Mesenchymal stem cell of Wharton's jelly (primary cell): Measurements from ENCODE around the genes POTEE, CCDC74A and NCKAP5.

DNA sequence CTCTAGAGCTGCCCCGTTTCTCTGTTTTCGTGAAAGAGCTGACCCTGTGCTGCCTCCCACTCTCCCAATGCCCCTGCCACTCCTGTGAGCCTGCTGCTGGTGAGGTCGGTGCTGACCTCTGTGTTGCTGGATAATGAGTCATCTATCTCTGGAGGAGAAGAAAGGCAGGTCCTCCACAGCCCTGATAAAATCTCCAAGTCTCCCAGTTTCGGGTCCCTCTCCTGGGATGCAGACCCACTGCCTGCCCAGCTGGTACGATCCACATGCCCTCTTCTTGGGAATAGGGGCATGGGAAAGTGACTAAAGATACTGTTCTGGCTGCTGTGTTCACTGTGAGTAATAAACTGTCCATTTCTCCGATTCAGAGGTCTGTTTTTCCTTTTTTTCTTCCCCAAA, 19.2 kb downstream of the PTPN18 start:
- CAGE, long polyA plus RNA = no peak

DNA sequence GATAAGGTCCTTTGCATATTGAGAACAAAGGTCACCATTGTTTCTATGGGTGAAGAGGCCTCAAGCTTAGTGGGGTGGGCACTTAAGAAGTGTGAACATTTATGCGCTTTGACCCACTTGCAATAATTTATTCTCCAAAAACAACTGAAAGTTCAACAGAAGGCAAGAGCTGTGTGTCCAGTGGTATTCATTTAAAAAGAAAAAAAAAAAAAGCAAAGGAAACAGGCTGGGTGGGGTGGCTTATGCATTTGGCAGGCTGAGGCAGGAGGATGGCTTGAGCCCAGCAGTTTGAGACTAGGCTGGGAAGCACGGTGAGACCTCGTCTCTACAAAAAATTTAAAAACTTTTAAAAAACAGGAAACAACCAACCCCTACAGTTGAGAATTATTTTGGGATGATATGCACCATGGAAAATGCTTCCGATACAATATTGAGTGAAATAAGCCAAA, 31.1 kb downstream of the PTPN18 start:
- CAGE, long polyA plus RNA = no peak

DNA sequence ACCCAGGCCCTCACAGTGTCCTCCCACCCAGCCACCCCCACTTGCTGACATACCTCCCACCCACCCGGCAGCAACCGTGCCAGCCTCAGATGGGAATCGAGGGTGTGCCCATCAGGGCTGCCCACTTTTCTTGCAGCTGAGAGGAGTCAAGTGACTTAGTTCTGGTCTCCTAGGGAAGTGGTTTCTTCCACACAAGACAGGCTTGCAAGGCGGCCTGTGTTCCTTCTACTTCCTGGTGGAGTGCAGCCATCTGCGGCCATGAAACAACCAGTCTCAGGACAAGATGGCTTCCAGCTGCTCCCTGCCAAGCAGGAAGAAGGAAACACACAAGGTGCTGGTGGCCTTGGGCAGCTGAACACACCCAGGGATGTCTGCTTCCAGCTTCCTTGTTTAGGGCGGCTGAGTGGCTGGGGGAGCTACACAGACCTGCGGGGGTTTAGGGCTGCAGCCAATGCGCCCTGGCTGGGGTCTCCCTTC, 34.6 kb downstream of the PTPN18 start:
- CAGE, long polyA plus RNA = no peak

DNA sequence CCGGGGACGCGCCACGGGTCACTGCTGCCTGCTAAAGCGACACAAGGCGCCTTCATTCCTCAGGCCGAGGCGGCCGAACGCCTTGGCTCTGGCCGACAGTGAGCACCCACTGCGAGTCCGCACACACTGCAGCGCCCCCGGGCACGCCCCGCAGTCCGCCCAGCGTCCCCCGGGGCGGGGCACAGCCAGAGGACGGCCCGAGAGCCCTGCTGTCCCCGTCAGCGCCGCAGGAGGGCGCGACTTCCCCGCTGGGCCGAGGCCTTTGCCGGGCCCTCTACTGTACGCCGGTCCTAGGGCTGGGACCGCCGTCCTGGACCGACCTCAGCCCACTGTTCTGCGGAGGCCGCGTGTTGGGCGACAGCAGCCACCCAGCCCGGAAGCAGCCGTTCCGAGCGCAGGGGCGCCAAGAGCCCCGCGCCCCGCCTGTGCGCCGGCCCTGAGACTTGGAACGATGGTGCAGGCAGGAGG, 38.8 kb upstream of the ARHGEF4 start:
- CAGE, long polyA plus RNA = no peak

DNA sequence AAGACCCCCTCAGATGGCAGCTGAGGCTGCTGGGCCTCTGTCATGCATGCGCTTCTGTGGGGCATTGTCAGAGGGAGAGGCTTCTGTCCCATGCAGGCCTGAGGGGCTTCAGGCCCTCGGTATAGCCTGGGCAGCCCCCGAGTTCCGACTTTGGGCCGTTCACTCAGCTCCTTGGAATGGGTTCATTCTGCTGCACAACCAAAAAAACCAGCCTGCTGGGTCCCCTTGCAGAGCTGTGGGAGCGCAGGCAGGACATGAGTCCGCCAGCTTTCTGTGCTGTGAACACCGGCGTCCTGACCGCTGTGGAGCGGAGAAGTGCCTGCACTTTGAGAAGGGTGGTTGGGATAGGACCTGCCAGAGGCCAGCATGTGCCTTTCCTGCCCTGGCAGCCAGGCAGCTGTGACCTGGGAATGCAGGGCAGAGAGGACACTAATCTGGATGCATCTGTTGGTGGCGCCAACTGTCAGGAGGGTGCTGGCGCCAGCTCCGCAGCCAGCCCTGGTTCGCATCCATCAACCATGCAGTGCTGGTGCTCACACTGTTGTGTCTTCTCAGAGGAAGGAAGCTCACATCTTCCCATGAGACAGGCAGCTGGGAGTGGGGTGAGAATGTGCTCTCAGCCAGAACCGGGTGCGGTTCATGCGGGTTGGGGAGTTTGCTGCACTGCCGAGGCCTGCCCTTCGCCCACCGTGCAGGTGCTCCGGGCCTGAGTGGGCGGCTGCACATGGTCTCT, 14.3 kb downstream of the ARHGEF4 start:
- CAGE, long polyA plus RNA = no peak

DNA sequence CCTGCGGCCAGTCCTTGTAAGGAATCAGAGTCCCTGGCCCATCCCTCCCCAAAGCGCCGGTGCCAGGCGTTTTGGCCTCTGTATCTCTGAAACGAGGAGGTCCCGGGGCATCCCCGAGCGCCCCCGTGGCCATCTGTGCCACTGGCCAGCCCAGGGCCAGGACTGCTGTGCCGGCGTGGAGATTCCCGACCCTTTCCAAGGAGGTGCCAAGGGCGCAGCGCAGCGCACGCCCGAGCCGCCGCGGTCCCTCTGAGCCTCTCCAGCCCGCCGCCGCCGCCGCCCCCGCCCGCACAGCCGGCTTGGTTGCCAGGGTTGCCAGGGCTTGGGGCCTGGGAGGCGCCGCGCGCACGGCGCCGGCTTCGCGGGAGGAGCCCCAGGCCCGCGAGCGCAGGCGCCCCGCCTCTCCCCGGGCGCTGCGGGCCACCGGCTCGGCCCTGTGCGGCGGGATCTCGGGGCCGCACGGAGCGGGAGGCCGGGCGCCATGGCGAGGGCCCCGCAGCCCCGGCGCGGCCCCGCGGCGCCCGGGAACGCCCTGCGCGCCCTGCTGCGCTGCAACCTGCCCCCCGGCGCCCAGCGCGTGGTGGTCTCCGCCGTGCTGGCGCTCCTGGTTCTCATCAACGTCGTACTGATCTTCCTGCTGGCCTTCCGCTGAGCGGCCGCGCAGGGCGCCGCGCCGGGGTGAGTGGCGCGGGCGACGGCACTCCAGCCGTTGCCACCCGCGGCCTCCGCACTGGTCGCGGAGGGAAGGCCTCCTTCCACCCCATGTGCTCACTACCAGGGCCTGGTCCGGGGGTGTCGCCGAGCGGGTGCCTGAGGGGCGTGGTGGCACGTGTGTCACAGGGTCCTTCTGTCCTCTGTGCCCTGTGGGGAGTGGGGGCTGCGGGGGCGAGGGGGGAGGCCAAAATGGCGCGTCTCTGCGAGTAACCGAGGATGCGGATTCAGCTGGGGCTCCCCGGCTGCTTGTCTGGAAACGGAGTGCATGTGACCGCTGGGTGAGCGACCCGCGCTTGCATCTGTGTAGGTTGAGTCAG, 58.3 kb downstream of the FAM168B start:
- CAGE, long polyA plus RNA = no peak

DNA sequence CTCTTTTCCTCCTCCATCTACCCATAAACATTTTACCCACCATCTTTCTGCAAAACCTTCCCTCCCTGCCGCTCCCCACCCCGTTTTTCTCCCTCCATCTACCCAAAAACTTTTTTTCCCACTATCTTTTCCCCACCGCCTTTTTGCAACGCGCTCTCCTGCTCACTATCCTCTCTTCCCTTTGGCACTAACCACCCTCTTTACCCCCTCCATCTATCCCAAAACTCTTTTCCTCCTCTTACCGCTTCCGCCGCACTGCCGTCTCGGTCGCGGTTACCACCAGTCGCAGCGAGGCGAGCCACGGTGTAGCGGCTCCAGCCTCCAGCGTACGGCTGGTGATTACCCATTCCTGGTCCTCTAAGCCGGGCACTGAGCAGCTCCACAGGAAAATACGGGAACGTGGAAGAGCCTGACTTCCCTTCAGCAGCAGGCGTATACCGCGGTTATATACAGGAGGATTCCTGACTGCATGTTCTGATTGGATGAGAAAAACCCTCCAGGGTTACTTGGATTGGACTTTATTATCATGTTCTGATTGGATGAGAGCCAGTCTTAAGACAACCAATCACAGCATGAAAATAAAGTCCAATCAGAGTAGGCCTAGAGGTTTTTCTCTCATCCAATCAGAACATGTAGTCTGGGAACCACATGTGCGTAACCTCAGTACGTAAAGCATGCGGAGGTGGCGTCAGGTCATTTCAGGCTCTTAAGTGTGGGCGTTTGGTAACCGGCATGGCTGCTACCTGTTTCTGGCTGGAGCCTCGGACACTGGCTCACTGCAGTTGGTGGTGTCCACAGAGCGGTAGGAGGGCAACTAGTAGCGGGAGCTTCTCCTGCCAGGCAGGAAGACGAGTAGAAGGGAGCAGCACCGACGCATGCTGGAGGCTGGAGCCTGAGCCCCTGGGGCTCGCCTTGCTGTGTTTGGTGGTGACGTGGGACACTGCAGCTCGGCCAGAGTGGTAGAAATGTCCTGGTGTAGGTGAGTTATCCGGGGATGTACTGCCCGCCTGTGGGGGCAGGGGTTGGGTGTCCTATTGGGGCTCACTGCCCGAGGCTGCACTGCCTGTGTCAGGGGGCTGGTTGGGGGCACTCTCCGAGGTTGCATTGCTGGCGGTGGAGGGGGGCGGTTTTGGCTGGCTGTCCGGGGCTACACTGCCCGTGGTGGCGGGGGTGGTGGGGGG, at the start of gene POTEE:
Gene POTEE, plus strand, starts transcription at position 696 of the 1,181 bp plus-strand sequence.
- CAGE, long polyA plus RNA = no peak

DNA sequence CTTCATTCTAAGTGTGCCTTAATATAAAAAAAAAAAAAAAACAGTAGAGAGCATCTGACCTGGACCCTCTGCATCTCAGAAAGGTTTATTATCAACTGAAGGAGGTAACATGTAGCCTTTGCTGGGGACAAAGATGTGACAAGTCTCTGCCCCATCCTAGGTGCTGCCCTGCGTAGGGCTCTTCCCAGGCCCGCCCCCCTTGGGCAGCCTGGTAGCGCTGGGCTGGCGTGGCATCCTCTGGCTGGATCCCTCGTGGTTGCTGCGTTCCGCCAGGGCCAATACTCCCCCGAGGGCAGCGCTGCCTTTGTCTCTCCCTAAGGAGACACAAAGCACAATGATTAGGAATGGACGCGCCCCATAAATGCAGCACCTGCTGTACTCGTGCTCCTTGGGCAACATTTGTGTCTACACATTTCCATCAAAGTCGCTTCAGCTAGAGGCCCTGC, 8.0 kb downstream of the TUBA3D start:
- CAGE, long polyA plus RNA = no peak

DNA sequence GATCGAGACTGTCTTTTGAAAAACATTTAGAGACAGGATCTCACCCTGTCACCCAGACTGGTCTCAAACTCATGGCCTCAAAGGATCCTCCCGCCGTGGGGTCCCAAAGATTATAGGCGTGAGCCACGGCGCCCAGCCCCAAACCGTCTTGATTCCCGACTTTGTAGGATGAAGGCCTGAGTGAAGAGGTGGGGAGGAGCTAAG, 873 bp downstream of the MZT2A start:
- CAGE, long polyA plus RNA = no peak

DNA sequence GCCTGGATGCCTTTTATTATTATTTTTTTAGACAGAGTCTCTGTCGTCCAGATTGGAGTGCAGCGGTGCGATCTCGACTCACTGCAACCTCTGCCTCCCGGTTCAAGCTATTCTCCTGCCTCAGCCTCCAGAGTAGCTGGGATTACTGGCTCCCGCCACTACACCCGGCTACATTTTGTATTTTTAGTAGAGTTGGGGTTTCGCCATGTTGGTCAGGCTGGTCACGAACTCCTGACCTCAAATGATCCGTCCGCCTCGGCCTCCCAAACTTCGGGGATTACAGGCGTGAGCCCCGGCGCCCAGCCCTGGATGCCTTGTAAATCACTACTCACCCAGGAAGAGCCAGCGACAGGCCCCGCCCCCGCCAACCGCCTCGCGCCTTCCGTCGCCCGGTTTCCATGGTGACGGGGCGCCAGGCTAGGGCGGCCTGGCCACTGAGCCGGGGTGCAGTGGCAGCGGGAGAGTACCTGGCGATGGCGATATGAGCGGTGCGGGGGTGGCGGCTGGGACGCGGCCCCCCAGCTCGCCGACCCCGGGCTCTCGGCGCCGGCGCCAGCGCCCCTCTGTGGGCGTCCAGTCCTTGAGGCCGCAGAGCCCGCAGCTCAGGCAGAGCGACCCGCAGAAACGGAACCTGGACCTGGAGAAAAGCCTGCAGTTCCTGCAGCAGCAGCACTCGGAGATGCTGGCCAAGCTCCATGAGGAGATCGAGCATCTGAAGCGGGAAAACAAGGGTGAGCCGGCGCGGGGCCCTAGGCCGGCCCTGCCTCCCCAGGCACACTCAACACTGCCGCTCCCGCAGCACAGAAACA, at the start of gene CCDC74A:
Gene CCDC74A, plus strand, starts transcription at position 399 of the 809 bp plus-strand sequence.
- CAGE, long polyA plus RNA = no peak

DNA sequence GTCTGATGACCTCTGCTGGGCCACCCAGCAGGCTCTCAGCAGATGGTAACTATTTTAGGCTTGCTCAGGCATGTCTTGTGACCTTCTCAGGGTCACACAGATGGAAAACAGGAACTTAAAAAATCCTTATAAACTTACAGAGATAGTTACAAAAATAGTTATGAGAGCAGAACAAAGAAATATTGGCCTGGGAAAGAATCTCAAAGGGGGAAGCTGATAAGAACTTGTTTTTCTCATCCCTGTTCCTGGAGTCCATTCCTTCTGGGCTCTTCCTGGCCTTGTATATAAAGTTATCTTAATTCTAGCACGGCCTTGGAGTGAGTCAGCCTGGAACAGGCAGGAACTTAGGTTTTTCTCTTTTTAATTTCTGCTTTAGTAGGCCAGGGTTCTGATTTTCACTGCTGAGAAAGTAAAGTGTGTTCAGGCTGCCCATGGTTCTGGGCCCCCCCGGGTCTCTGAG, 141.4 kb downstream of the CCDC74A start:
- CAGE, long polyA plus RNA = no peak

GRCh38 chr2:132280755-132281224, 119.0 kb upstream of the ANKRD30BL start:
- CAGE, long polyA plus RNA = no peak

DNA sequence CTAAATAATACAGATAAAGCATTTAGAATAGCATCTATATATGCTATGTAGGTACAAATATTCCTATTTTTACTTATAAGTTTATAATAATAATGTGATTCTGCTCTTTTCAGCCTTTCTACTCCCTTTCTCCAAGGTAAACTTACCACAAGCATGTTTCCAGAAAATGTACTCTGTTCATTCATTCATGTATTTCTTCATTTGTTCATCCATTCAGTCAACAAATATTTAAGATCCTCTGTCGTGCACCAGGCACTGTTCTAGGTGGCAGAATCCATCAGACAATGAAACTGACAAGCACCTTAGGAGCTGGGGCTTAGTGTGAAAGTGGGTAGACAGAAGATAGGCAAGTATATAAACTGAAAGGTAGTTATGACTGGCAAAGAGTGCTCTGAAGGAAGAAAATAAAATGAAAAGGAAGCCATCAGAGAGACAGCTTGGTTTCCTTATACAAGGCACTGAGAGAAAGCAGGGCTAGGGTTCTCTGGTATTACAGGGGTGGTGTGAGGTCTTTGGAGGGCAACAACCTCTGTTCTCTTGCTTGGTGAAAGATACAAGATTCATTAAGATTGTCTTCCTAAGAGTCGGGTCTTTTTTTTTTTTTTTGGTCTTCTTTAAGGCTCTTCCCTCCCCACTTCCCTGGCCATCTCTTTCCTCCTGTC, 46.4 kb downstream of the GPR39 start:
- CAGE, long polyA plus RNA = no peak

- CAGE, long polyA plus RNA = no peak
Measured at GRCh38 chr2:132670522-132671057, 585 bp upstream of the LYPD1 start.

DNA sequence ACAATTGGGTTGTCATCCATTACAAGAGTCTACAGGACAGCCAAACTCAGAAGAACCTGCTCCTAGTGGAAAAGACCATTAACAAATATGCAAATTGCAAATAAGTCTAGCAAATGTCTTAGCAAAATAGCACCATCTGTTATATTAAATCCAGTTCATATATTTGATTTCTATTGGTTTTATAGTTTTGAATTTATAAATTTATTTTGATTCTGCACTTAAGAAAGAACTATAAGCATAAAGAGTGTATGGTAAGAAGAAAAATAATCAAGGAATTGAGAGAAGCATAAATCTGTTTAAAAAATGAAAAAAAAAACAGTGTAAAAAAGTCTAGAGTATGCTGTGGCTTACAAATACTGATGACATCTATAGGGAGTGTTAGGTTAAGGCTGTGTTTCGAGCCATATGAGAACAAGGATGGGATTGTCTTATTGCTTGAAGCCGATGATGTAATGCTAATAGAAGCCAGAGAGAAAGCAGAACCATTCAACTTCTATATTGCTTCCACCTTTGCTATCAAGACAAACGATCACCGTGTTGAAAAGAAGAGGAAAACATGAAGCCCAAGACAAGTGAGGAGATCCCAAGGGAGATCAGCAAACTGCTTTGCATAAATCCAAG, 206.4 kb downstream of the NCKAP5 start:
- CAGE, long polyA plus RNA = no peak

DNA sequence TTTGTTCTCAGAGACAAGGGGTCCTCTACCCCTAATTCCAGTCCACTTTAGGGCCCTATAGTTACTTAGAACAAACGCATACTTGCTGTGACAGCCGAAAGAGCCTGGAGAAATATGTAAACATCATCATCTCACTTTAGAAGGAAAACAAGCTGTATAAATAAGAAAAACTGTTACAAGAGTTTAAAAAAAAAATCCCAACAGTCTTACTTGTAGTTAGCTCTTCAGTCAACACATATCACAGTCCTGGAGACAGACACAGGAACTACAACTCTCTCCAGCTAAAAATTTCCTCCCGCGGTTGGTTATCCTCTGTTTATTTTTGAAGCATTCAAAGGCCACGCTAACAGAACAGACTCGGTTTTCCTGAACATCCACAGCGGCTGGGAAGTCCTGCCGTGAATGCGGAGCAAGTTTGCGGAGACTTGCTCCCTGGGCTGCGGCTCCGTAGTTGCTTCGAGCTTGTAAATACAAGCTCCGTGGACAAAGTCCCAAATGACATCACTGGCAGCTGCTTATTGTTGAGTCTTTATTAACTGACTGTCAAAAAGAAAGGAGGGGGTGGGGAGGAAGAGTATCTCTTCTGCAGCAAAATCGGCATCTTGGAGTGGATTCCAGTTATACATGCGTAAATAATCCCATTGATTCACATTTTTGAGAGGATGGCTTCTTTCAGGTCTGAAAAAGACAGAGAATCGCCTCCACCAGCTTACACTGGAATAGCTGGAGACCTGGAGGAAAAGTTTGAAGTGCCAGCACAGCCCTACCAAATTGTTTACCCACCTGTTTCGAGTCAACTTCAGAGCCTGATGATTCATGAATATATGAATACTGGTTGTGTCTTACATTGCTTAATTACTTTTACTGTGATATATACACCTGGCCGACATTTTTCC, at the start of gene NCKAP5:
Gene NCKAP5, minus strand, starts transcription at position 458 of the 896 bp plus-strand sequence.
- CAGE, long polyA plus RNA = no peak

DNA sequence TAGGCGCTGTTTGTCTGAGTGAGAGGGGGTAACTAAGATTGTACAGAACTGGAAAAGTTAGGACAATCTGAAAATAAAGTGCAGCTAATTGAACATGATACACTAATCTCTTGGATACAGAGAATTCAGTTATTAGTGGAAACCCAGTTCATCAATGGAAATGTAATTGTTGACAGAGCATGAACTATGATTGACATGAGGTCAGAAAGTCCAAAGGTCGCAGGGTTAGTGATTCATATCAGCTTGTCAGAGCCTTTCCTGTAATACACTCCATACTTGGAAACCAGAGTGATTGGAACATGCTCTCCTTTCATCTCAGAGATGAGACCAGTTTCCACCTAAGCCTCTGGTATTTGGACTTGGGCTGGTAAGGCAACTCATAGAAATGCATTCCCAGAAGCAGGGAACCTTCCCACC, 8.4 kb upstream of the NCKAP5 start:
- CAGE, long polyA plus RNA = no peak

DNA sequence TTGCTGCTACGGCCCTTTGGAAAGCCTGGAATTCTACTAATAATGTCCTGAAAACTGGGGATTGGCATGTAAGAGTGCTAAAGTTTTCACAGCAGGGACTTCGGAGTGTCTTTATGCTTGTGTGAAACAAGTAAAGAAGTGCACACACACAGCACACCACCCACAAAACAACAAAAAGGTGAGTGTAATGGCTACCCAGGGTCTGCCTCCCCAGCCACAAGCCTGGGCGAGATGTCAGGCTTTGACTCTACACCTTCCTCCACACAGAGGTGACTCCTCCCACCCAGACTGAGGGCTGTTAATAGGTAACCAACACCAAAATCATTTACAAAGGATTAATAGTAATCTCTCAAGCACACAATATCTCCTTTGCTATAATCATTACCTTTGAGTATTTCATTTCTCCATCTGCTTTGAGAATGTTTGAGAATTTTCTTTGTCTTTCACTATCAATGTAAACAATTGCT, 166.7 kb upstream of the MGAT5 start:
- CAGE, long polyA plus RNA = no peak

DNA sequence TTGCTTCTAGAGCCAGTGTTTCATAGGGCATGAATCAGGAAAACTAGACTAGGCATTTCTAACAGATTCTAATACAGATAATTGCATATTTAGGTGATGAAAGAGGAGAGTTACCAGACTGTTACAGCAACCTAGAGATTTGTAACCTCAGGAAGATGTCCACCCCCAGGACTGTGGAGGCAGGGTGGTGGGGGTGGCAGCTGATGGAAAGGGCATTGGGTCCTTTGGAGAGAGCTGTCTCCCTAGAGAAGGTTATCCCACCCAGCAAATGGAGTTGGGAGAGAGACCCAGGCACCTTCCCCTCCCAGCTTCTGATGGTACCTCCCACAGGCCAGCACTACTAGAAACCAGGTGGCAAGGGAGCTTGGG, 75.7 kb upstream of the MGAT5 start:
- CAGE, long polyA plus RNA = no peak

DNA sequence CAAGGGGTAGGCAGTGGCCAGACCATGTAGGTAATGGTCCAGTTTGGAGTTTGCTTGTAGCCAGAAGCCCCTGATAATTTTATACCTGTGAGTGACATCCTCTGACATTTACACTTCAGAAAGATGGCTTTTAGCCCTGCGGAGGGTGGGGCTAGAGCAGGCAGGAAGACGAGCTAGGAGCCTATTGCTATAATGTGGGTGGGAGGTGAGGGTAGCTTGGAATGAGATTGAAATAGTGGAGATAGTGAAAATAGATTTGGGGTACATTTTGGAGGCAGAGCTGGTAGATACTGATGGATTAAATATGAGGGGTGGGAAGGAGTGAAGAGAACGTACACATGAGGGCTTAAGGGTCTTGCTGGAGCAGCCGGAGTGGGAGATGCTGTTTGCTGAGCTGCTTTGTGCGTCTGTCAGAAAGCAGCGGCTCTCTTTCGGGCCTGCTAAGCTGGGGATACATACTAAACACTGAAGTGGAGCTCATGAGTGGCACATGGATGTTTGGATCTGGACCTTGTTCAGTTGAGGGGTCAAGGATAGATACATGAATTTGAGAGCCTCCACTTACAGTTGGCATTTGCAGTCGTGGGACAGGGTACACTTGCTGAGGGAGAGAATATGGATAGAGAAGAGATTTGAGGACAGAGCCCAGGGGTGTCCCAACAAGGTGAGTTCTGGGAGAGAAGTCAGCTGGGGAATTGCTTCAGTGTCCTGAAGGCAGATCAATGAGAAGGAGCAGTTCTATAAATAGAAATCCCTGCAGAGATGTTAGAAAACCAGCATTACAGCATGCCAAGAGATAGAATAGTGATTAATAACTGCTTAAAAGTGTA, 48.5 kb upstream of the MGAT5 start:
- CAGE, long polyA plus RNA = no peak